Duodenum (tissue), 1 donor: ENCODE results near the genes ERCC6L and CDX4.

DNA sequence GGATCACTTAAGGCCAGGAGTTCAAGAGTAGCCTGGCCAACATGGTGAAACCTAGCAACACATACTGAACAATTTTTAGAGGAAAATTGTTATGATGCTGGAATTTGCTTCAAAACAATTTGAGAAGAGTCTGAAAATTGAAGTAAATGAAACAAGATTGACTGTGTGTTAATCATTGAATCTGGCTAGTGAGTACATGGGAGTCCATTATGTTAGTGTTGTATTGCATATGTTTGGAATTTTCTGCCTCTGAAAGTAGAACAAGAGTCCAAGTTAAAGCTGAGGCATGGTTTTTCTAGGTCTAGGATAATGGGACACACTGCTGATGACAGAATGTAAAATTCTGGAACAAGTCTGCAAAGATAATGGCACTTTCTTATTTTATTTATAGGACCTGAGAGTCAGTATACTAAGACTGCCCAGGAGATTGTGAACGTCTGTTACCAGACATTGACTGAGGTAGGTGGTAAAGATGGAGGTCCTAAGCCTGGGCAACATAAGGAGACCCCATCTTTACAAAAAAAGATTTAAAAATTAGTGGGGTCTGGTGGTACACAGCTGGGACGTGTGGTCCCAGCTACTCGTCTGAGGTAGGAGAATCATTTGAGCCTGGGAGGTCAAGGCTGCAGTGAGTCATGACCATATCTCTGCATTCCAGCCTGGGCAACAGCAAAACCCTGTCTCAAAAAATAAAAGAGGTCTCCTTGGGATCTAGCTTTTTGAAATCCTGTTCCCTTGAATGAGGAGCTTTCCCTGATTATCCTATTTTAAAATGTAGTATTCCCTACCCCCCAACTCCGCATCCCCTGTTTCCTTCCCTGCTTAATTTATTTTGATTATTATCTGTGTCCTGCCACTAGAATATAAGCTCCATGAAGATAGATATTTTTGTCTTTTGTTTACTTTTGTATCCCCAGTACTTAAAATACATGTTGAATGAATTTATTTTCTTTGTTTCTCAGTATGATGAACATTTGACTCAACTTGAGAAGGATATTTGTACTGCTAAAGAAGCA is 78.8 kb upstream of the OGT start:
- PRO-cap, result no peak

- PRO-cap, result no peak
Measured at GRCh38 chrX:71637743-71638360, 19.5 kb upstream of the CXCR3 start.

DNA sequence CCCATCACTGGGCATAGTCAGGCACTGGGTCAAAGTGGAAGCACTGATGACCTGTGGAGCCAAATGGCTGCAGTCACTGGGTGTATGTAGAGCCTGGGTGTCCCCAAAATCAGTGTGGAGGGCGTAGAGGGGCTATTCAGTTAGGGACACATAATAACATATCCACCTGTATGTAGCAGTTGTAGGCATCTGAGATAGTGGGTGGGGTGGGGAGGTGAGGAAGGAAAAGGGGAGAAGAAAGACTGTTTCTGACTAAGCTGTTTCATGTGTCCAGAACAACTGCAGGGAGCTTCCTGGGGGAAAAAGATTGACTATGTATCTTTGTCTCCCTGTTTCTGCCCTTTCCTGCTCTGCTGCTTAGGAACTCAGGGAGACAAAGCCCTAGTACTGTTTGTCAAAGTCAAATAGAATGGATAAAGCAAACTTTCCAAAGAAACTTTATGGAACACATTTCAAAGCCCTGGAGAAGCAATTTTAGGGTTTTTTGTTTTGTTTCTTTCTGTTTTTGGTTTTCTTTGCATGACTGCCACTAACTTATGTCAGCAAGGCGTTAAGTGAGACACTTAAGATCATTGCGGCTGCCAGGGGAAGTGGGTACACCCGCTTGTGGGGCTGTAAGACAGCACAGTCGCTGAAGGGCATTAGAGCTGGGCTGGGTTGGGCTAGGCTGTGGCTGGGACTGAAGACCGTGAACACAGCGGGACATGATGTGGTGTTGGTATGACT is 81.7 kb downstream of the NHSL2 start:
- PRO-cap, result no peak

- PRO-cap, result no peak
Measured at GRCh38 chrX:71996739-71997188, 86.1 kb downstream of the NHSL2 start.

DNA sequence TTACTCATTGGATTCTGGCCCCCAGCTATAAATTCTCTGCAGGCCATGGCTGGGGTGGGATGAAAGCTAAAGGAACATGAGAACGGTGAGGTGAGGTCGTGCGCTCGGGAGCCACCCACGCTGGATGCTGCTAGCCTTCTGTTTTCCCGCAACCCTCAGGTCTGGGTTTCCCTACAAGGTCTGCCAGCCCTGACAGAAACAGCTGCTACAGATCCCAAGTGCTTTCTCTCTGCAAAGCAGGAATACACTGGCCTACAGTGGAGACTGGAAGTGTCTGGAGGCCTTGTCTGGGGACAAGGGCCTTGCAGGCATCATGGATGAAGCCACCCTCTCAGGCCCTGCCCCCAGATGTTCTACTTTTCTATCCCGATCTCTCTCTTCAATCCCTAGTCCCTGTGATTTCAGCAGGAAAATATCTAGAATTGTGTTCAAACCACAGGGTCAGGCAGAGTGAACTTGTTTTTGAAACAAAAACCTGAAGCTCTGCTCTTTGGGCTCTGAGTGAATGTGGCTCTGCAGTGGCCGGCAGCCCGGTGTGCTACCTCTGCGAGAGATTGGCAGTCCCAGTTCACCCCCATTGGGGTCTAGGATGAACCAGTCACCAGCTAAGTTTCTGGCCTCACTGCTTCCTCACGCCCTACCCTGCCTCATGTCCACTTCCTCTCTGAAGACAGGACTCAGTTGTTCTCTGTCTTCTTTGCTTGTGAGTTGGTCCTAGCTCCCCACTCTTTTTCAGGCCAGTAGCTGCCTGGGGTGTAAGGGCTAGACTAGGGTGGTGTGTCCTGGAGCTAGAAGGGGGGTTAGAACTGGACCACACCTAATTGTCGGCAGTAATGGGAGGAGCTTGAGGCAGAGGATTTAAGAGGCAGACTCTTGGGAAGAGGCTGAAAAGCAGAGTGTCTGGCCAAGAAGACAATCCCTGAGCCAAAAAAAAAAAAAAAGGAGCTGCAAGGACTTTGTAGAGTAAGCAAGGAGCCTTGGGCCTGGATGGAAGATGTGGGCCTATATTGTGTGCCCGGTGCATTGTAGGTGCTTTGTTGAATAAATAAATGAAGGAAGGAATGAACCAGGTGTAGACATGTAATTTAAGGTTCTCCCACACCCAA is 131.5 kb downstream of the NHSL2 start:
- PRO-cap, result no peak

DNA sequence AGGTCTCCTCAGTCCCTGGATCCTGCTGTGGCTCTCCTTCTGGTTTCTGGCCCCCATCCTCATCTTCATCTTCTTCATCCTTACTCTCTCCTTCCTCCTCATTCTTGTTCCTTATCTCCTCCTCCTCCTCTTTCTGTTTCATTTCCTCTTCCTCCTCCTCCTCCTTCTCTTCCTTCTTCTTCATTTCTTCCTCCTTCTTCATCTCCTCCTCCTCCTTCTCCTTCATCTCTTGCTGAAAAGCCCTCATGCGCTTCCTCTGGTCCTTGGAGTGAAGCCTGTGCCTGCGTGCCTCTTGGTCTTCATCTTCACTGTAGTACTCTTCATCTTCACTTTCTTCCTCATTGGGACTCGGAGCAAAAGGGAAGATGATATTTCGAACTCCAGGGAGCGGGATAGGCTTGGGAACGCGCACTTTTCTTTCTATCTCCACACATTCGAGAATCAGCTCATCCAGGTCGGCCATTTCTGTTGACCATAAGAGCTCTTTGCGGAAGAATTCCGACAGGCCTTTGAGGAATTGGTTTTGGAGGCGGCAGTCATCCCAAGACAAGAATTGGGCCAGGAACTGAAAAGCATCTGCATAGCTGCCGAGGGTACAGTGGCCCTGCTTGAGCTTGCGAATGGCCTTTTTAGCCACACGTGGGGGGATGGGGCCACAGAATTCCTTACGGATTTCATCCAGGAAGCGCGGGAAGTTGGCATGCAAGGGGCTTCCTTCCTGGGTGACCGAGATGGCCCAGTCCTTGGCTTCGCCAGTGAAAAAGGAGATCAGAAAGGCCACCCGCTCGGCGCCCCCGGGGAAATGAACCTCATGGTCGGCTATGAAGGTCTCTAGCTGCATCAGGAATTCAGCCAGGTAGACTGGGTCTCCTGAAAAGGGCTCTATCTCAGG is 51.1 kb upstream of the PIN4 start:
- PRO-cap, result no peak

- PRO-cap, result no peak
Measured at GRCh38 chrX:72131091-72131435, 50.5 kb upstream of the PIN4 start.

- PRO-cap, result bidirectional peak, plus-strand start at chrX:72132185, minus-strand start at chrX:72131922
Measured at GRCh38 chrX:72131442-72132328, 49.9 kb upstream of the PIN4 start.

DNA sequence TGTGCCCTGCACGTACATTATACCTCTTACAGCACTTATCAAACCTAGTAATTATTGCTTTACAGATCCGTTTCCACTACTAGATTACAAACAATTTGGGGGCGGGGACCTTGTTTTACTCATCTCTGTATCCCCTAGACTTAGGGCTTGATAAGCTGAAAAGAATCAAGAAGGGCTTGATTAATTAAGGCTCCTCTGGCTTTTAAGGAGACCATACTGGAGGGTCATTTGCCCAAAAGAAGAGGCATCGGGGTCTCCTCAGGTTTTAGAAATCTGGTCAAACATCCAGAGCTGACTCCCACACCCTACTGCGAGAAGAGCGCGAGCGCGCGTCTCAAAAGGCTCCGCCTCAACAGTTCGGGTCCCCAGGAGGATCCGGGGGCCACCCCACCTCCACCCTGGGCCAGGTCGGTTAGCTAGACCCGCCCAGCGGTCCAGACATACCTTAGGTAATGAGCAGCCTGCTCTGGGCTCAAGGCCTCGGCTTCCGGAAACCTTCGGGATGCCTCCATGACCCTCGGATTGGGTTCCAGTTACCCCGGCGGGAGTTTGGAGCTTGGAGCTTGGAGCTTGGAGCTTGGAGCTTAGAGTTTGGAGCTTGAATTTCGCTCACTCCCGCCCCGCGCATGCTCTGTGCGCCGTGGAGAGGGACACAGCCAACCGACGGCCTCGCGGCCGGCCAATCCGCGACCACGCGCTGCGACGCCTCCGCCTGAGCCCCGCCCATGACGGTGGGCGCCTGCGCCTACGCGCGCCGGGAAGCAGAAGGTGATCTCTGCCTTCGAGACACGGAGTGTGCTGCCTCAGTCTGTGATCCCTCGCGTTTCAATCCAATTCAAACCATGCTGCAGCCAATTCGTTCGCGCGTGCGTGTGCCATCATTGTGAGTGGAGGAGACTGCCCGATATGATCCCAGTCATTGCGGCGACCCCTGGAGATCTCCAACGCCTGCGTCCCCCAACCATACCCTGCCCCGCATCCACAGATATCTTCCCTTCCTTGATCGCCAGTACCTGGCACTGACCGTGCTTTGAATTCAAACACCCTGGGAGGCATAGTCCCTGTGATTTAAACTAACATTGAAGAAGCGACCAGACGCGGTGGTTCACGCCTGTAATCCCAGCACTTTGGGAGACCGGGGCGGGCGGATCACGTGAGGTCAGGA is at the start of gene ERCC6L:
ERCC6L (minus strand) TSS at position 628 of the 1,165 bp plus-strand sequence.
- PRO-cap, result unidirectional peak, plus-strand start at position 757 of the sequence

GRCh38 chrX:72275899-72276447 is 1.1 kb downstream of the RPS4X start:
- PRO-cap, result no peak

DNA sequence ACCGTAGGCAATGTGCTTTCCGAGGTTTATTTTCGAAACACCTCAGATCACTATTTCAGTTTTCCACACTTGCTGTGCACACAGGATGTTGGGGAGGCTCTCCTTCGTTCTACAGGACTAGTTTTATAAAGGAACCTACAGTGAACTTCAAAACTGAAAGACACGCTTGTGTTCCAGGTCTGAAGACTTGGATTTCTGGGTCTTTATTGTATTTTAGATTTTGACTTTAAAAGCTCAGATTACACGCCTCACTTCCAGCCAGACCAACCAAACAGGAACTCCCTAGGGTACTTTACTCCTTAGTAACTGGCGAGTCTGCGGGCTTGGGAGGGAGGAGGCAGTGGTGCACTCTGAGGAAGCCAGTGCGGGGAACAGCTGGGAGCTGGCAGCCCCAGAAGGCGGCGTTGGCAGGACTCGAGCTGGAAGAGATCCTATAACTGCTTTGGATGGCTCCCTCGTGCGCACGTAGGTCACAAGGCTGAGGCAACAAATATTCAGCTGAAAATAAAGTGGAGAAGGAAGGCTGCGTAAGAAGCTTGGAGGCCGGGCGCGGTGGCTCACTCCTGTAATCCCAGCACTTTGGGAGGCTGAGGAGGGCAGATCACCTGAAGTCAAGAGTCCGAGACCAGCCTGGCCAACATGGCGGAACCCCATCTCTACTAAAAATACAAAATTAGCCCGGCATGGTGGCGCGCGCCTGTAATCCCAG is 431 bp upstream of the PHKA1 start:
- PRO-cap, result no peak

DNA sequence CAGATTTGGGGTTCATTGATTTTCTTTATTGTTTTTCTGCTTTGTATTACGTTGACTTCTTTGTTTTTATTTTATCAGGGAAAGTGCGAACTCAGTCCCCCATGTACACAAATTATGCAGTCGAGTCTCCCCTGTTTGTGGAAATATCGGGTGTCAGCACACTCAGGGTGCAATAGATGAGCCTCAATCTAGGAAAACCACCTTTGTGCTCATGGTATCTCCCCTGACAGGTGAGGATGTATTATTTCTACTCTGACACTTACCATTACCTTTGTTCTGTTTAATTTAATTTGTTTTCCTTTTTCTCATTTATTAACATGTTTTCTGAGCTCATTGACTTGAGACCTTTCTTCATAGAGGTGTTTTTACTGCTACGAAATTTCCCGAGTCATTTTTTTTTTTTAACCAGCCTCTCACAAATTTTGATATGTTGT is 26.5 kb upstream of the PHKA1 start:
- PRO-cap, result no peak

DNA sequence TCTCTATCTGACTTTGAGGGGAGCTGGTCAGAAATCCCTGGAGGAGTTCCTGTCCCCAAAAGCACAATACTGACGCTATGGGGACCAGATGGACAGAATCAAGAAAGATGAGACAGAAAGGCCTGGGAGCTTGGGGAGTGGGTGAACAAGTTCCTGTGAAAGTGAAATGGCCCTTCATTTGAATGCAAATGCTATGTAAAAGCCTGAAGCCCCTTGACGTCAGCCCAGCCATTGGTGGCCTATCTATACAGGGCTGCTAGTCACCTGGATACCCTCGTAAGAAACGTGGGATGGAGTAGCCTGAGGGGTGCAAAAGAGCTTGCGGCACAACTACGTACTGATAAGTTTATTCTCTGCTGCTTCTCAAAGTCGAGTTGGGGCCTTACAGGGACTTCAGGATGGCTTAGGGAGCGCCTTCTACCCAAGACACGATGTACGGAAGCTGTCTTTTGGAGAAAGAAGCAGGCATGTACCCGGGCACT is at the start of gene CDX4:
CDX4 (plus strand) TSS at position 231 of the 482 bp plus-strand sequence.
- PRO-cap, result no peak

- PRO-cap, result no peak
Measured at GRCh38 chrX:73823488-73824101, 260.6 kb downstream of the CHIC1 start.

DNA sequence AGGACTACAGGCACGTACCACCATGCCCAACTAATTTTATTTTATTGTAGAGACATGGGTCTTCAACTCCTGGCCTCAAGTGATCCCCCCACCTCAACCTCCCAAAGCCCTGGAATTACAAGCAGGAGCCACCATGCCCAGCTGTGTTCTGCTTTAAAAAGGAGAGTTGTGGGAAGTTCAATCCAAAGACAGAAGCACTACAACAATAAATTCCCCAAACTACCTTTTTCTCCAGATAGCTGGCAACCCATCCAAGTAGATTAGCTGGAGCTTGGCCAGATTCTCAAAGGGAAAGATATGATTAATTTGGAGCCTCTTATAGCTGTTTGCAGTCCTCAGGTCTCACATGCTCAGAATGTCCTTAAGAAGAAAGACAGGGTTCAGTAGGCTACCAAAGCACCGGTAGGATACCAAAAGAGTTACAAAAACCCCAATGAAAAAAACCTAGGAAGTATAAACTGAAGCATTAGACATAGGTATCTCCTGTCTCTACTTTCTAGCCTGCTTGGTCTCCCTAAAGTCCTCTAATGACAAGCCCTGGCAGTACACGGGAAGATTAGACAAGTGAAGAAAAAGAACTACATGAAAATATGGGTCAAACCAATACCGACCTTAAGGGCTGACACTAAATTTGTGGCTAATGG is 270.1 kb downstream of the CHIC1 start:
- PRO-cap, result no peak

DNA sequence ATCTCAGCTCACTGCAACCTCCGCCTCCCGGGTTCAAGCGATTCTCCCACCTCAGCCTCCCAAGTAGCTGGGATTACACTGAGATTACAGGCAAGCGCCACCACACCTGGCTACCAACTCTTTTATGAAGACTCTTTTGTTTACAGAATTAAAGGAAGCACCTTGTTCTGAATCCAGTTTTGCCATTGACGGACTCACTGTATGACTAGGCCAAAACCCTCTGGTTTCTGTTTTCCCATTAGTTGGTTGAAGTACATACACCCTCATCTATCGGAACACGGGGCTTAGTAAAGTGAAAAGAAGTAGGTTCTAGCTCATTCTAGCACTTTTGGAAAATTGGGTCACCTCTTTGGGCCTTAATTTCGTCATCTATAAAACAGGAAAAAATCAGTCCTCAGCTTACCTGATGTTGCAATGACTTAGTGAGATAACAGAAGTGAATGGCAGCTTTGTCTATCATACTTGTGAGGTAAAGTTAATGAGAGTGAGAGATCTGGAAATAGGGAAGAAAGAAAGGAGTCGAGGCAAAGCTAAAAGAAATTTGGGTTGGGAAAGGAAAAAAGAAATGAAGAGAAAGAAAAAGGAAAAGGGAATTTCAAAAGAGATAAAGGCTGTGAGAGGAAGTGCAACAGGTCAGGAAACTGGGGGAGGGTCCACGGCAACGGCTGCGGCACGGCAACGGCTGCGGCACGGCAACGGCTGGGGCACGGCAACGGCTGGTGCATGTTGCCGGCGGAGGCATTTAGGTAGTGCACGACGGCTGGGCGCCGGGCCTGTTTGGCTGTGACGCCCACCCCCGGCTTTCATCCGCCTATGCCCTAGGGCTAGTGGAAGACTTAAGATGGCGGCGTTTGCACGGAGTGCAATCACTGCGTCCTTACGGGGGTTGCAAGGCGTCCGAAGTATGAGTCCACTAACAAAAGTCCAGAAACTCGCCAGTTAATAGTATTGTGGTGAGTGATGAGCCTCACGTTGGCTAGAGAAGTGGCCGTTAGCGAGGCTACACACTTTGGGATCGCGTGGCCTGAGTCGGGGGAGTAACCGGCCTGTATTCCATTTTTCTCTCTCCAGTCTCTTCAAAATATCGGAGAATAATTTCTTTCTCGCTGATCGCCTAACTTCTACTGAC is 360.1 kb upstream of the ZCCHC13 start:
- PRO-cap, result bidirectional peak, plus-strand start at position 846 of the sequence, minus-strand start at position 705 of the sequence

GRCh38 chrX:74221938-74222327 is 82.0 kb upstream of the ZCCHC13 start:
- PRO-cap, result no peak

- PRO-cap, result no peak
Measured at GRCh38 chrX:74923932-74924417, 1.3 kb downstream of the NEXMIF start.

GRCh38 chrX:75740682-75741407 is 44.2 kb downstream of the MAGEE2 start:
- PRO-cap, result no peak

GRCh38 chrX:76175291-76175820 is 2.5 kb downstream of the PBDC1 start:
- PRO-cap, result no peak